SK-N-MC (cell line): ENCODE measurements around a stretch of chr6.

DNA sequence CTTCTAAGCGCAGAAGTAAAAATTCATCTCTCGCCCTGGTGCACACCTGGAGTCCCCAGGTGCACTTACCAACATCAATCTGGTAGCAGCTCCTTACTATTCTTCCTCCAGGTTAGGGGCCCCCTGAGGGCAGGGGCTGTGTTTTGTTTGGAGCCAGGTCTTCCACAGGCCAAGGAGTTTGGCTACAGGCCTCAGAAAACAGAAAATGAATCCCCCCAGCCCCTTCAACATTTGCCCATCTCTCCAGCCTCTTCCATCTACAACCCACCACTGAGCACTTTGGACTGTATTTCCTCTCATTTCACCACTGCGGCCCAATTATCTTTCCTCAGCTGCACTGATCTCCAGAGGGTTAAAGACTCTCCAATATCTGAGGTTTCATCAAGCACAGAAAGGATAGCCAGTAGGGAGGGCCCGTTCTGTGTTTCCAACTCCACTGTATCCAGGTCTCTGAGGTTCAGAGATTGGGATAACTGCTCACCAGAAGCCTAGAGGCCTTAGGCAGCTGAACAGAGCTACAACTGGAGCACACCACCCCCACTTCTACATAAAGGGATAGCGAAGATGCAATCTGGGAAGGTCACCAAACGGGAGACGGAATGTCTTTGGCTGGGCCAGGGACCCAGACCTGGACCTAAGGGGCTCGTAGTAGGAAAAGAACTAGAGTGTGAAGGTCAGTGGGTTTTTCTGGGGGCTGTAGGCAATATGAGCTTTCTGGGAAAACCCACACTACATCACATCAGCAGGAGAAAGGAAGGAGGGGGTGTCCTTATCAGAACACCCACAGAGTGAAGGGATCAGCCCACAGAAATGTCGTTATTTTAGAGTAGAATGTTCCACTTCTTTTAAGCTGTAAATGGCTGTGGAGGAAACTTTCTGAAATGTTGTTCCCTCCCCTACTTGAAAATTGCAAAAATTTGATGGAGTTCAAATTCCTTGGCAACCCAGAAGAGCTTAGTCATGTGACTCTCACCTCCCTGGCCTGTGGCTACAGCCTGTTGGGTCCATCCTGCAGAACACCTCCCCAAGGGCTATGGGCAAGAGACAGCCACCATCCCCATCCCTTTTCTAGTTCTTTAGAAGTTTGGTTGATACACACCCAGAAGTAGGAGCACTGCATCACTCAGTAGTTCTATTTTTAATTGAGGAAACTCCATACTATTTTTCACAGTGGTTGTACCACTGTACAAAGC lies 7.3 kb downstream of the KCNK5 start:
- RRBS: no CpG with 5 or more reads among the region's 9 CpGs

- RRBS: 31% methylated on average over 3 of the region's 8 CpGs
Observed at GRCh38 chr6:39279443-39280019, 34.7 kb downstream of the KCNK17 start.

DNA sequence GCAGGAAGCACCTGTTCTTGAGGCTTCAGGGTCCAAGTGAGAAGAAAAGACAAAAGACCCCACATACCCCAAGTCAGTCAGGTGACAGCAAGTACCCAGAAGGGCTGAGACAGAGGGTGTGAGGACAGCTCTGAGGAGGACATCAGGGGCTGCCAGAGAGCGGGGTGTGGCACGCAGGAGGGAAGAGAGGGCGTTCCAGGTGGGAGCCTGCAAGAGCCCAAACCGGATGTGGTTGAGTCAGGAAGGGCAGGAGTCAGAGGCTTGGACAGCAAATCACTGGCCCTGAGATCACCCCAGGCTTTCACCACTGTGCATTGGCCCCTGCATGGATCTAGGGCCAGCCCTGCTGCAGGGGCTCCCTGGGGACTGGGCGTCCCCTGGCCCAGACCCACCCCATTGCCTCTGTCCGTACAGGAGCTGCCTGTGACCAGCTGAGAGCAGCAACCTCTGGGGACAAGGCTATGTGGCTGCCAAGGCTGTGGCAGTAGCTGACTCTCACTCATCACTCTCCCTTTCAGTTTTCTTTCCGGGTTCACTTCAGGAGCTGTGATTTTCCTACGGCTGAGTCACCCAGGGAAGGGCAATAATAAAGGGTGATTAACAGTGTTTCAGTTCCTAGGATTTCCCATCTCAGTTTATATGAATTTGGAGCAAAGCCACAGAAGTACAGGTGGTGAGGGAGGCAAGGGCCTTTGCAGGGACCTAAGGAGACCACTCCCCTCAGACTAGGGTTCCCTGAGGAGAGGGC lies 33.9 kb downstream of the KCNK17 start:
- RRBS: no CpG with 5 or more reads among the region's 8 CpGs

DNA sequence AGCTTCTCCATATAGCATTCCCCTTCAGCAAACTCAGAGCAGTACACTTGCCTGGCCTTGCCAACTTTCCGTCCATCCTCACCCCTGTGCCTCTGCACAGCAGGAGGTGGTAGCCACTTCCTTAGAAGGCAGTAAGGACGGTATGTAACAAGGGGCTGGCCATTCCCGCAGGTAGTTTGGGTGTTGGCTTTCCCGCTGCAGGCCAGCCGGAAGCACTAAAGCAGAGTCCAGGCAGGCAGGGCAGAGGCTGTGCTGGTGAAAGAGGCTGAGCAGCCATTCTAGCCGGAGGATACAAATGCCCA lies 22.5 kb upstream of the KCNK16 start:
- RRBS: 89% methylated on average over 2 of the region's 6 CpGs

GRCh38 chr6:39496860-39497317 lies 174.4 kb upstream of the KCNK16 start:
- RRBS: no CpG with 5 or more reads among the region's 7 CpGs

DNA sequence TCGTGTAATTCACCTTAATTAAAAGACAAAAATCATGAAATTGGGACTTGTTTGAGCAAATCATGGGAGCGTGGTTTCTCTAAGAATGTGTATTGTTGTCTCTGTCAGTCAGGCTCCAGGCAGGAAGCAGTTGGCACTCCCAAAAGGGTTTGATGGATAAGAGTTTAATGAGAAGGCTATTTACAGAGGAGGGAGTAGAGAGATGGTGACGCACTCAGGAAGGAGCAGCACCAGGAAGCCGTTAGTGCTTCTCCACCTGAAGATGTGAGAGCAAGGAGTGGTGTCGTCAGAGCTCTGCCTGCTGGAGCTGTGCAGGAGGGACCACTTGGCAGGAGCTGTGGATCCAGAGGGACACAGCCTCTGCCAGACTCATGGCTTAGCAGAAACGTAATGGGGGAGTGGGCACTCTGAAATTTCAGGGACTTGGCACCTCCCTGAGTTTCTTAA lies 16.7 kb downstream of the DAAM2 start:
- RRBS: no CpG with 5 or more reads among the region's 6 CpGs

DNA sequence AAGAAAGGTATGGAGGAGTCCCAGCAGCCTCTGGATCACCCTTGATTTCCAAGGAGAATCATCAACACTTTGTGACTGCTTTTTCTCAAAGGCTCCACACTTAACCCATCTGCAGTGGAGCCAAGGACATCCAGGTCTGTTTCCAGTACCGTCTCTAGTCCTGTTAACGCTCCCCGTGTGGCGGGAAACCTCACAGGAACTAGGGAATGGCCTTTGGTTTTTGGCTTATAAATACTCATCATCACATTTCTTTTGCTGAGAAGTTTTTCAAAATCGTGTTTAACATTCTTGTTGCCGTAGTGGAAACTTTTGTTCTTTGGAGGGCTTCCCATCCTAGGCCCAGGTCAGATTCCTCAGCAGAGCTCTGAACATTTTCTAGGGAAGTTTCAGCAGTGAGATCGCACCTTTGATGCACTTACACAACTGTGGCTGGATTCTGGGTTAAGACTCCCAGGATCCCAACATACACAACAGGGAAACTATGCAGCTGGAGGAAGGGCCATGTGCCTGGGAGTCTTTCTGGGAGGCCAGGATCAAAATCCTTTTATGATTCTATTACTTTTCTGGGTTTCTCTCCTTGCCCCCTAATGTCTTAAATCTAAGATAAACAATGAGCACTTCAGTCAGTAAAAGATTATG lies 24.6 kb downstream of the DAAM2 start:
- RRBS: no CpG with 5 or more reads among the region's 7 CpGs

DNA sequence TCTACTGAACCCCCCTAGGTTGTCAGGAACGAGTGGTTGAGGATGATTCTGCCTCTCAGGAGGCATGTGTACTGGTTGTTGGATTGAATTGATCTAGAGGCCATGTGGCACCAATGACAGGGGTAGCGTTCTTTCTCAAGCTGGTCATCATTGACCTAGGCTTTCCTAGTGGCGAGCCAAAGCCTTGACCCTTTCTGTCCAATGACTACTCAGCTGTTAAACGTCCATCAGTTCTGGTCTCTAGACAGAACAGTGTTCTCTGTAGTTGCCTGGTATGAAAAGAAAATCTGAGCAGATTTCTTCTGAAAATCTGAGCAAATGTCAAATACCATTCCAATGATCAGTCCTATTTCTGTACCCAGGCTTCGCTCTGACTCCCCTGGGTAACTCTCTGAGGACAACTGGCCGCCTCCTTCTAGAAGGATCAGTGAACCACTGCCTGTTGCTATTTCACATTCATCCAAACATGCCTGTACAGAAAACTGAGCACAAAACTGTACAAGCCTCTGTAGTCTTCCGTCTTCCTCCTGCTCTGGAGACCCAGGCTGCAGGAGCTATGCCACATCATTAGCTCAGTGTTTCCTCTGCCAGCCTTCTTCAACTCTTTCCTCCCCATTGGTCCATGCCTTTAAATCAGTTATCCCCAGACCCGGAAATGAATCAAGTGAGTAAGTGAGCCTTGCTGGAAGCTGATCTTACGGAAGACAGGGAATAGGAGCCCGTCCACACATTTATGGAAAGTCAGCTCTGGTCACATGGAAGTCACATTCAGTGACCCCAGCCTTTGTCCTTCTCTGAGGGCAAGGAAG lies 63.2 kb downstream of the DAAM2 start:
- RRBS: no CpG with 5 or more reads among the region's 10 CpGs

DNA sequence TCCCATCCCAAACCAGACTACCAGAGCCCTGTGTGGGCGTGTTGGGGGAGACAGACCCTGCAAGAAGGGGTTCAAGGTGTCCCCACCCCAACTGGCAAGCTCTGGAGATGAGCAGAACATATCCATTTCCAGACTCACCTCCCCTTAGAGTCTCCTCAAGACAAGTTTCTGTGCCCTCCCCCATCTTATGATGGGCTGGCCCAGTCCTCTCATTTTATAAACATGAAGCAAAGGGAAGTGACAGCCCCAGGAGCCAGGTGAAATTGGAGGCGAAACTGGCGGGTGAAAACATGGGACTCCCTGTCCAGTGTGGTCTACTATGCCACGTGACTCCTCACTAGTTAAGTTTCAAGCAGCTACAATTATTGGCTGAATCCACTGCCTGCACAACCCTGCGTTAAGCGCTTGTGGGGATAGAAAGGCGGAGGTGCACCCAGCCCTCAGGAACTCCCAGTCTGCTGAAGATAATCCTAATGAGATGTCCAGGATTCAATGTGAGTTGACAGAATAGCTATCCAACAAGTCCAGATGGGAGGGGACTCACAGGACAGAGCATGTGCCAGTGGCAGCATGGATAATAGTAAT lies 2.0 kb downstream of the MOCS1 start:
- RRBS: no CpG with 5 or more reads among the region's 7 CpGs

DNA sequence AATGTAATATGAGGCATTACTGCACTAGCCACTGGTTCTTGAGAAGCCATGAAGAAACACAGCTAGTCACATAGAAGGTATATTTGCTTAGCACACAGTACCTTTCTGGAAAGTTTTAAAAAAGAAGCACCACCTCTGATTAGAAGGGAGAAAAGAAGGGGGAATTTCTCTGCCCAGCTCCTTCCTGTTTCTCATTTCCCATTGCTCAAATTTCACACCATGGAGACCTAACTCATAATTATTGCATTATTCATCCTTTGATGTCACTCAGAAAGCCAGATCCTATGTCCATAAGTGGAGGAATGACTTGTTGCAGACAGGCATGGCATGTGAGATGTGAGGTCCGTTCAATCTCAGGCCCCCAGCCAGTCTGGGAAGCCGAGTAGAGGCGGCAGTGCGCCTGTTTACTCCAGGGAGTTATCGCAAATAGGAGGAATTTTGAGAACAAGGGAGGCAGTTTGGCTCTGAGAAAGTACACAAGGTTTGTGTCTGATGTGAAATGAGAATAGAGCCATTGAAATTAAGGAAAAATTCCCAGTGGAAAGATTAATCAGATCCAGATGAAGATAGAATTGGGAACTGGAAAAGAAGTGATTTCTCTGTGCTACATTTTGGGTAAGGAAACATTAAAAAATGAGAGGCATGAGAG lies 26.9 kb upstream of the MOCS1 start:
- RRBS: no CpG with 5 or more reads among the region's 5 CpGs

- RRBS: 70% methylated on average over 3 of the region's 7 CpGs
Observed at GRCh38 chr6:40349074-40349552, 238.1 kb downstream of the LRFN2 start.

- RRBS: no CpG with 5 or more reads among the region's 7 CpGs
Observed at GRCh38 chr6:40719674-40720289, 132.6 kb upstream of the LRFN2 start.

DNA sequence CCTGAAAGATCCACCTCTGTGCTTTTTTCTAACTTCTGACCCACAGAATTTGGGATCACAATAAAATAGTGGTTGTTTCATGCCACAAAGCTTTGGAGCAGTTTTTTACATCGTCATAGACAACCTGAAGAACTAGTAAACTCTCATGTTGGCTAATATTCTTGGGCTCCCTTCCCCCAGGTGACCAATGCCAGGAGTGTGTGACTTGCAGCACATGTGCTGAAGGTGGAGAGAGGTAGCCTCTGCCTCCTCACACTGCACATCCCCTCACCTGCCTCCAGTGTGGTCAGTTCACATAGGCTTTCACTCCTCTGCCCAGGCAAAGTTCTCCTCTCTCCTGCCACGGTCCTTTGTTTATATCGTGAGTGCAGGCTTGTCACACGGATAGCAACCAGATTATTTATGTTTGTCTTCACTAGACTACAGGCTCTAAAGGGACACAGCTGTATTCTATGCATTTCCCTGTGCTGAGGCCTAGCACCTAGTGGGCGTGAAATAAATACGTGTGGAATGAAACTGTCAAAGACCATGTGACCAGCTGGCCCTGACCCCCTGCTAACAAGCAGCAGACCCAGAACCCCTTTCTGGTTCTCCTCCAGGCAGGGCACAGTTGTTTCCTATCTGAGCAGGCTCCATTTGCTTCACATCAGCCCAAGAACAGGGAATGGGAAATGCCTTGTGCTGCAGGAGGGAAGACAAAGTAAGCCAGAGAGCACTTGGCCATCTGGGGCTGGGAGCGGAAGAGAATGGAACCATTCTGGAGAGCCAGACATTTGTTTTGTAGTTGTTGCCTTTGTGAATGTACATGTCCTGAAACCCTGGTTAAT lies 42.4 kb downstream of the UNC5CL start:
- RRBS: no CpG with 5 or more reads among the region's 7 CpGs

GRCh38 chr6:41027421-41028304 lies 11.4 kb downstream of the UNC5CL start:
- RRBS: 19% methylated on average over 13 of the region's 36 CpGs

DNA sequence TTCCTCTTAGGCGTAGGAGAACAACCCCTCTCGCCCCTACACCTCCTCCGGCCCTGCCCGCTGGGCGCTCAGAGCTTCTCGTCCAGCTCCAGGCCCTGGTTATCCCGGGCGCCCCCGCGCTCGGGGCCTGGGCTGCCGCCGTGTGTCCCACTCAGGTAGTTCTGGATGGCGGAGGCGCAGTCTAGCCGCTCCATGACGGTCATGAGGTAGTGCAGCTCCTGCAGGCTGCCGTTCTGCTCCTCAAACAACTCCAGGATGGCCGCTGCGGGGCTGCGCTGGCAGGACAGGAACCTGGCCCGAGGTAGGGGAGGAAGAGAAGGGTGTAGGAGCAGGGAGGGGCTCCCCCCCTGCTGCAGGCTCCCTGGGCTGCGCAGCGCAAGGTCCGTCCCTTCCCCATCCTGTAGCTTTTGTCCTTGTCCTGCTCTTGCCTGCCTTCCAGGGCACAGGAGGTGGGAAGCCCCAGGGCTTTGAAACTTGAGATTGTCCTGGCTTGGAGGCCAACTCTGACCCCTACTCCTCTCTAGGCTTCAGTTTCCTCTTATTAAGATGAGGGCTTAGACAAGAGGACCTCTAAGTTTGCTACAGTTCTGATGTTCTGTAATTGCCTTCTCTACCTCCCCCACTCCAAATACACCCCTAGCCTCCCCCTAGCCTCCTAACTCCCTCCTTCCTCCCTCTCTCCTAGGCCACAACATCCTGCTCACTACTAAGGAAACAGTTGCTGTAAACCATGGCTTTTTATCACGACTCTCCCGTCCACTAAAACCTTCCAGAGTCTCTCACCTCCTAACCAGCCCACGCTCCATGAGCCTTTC lies 10.5 kb downstream of the UNC5CL start:
- RRBS: 75% methylated on average over 5 of the region's 28 CpGs

DNA sequence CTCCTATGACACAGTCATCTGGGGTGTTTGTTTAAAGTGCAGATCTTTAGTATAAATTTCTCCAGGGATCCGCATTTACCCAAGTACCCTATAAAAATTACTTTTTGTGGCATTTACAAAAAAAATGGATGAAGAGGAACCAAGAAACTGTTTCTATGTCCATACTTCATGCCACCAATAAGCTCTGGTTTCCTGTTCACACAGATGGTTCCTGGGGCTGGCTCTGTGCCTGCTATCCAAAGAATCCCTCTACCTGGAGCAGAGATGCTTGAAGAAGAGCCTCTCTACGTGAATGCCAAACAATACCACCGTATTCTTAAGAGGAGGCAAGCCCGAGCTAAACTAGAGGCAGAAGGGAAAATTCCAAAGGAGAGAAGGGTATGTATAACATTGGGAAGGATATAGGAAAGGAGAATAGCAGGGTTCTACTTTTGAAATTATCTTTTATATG lies 20.0 kb downstream of the NFYA start:
- RRBS: no CpG with 5 or more reads among the region's 4 CpGs

DNA sequence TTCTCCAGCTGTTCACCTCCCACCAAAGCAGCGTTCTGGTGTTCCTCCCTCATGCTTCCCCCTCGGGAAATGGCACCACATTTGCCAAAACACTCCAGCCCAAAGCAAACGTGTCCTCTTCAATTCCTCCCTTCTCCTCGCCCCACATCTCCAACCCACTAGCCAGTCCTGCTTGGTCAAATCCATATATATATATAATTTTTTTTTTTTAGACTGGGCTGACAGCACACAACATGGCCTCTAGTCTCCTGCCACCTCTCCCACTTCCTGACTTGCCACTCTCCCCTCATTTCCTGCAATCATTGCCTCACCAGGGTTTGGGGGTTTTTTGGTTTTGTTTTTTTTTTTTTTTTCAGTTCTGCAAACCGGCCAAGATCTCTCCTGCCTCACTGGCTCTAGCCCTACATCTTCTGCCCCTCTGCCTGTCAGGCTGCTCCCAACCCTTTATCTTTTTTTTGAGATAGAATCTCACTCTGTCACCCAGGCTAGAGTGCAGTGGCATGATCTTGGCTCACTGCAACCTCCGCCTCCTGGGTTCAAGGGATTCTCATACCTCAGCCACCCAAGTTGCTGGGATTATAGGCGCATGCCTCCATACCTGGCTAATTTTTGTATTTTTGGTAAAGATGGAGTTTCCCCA lies 104.6 kb downstream of the NCR2 start:
- RRBS: no CpG with 5 or more reads among the region's 7 CpGs

- RRBS: 82% methylated on average over 2 of the region's 28 CpGs
Observed at GRCh38 chr6:41599126-41600349, 38.7 kb upstream of the MDFI start.

GRCh38 chr6:41655812-41656178 lies 17.5 kb downstream of the MDFI start:
- RRBS: no CpG with 5 or more reads among the region's 10 CpGs

- RRBS: no CpG with 5 or more reads among the region's 7 CpGs
Observed at GRCh38 chr6:41744270-41744966, 2.8 kb downstream of the PGC start.